Cardiac muscle cell (in vitro differentiated cells and primary cell): ENCODE data around the gene CALD1.

- RAMPAGE, long total RNA = no peak
- RRBS = no CpG with 5 or more reads among the region's 4 CpGs
Observed at GRCh38 chr7:134033699-134034348, 93.3 kb upstream of the LRGUK start.

- RAMPAGE, long total RNA = no peak
- RRBS = no CpG with 5 or more reads among the region's 16 CpGs
Observed at GRCh38 chr7:134547351-134548020, 1.4 kb upstream of the AKR1B15 start.

GRCh38 chr7:134737906-134738311, 41.5 kb upstream of the CALD1 start:
- RAMPAGE, long total RNA = no peak
- RRBS = no CpG with 5 or more reads among the region's 4 CpGs

DNA sequence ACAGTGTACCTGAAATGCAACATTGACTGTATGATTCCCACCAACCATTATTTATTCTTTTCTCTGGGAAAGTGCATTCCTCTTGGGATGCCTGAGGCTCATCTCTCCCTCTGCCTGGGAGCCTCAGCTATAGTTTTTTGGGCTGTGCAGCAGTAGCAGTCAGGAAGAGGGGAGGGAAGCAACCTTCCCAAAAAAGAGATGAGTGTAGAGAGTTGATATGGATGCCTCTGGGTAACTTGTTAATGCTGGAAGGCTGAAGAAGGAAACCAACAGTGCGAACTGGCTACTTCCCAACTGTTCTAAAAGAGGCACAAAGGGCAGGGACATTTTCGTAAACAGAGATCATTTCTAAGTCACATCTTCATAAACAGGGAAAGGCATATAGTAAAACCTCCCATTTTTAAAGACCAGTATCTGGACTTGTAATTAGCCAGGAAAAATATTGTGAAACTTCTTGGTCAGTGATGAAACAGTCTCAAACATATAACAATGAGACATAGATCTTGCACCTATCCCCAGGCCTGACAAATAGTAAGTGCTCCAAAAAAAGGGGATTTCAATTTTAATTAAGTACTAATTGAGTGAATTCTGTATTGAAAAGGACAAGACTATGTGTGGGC, 1.3 kb upstream of the CALD1 start:
- RAMPAGE, long total RNA = no peak
- RRBS = no CpG with 5 or more reads among the region's 2 CpGs

- RAMPAGE, long total RNA = start-site peak on the plus strand at chr7:134779388-134779589, 77 and 64 reads in 2 replicates; start-site peak on the plus strand at chr7:134779648-134779727, 227 and 238 reads in 2 replicates
- RRBS = 2% methylated on average over 3 of the region's 18 CpGs
Observed at GRCh38 chr7:134778994-134779991, at the start of gene CALD1. Gene CALD1 (plus strand): TSS chr7:134779634.

- RAMPAGE, long total RNA = no peak
- RRBS = no CpG with 5 or more reads among the region's 4 CpGs
Observed at GRCh38 chr7:134910847-134911390, 75.4 kb upstream of the AGBL3 start.

- RAMPAGE, long total RNA = no peak
- RRBS = no CpG with 5 or more reads among the region's 28 CpGs
Observed at GRCh38 chr7:134947094-134947933, 39.0 kb upstream of the AGBL3 start.

- RAMPAGE, long total RNA = no peak
- RRBS = no CpG with 5 or more reads among the region's 7 CpGs
Observed at GRCh38 chr7:135165028-135165594, 5.4 kb downstream of the CYREN start.

- RAMPAGE, long total RNA = no peak
- RRBS = no CpG with 5 or more reads among the region's 4 CpGs
Observed at GRCh38 chr7:135169521-135169791, 1.1 kb downstream of the CYREN start.

GRCh38 chr7:135205656-135206477, 5.5 kb downstream of the WDR91 start:
- RAMPAGE, long total RNA = no peak
- RRBS = no CpG with 5 or more reads among the region's 13 CpGs

- RAMPAGE, long total RNA = no peak
- RRBS = no CpG with 5 or more reads among the region's 4 CpGs
Observed at GRCh38 chr7:135207440-135207922, 3.8 kb downstream of the WDR91 start.

- RAMPAGE, long total RNA = no peak
- RRBS = no CpG with 5 or more reads among the region's 5 CpGs
Observed at GRCh38 chr7:135616712-135617518, 45.4 kb upstream of the STMP1 start.

GRCh38 chr7:135622539-135623233, 39.6 kb upstream of the STMP1 start:
- RAMPAGE, long total RNA = no peak
- RRBS = no CpG with 5 or more reads among the region's 10 CpGs

- RAMPAGE, long total RNA = no peak
- RRBS = no CpG with 5 or more reads among the region's 15 CpGs
Observed at GRCh38 chr7:135661606-135662156, 633 bp upstream of the STMP1 start.

DNA sequence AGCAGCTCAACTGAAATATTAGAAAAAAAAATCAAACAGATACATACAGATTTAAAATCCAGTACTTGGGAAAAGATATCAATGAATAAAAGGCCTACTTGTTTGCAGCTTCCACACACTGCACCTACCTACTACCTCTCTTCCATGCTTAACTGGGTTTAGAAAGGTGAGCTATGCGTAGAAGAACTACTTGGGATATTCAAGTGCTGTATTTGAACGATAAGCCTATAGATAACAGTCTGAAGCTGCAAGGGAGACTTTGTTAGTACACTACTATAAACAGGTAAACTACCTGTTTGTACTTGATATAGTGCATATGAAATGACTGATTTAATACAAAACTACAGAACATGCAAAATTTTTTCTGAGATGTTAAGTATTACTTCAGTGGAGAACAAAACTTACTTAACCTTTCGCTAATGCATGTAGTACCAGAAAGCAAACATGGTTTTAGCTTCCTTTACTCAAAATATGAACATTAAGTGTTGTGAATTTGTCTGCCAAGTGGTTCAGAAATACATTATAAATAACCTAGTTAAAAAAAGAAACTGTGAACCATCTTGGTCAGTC, 50.0 kb downstream of the MTPN start:
- RAMPAGE, long total RNA = no peak
- RRBS = no CpG with 5 or more reads among the region's 3 CpGs

- RAMPAGE, long total RNA = no peak
- RRBS = no CpG with 5 or more reads among the region's 2 CpGs
Observed at GRCh38 chr7:135928635-135929610, 48.2 kb downstream of the MTPN start.

DNA sequence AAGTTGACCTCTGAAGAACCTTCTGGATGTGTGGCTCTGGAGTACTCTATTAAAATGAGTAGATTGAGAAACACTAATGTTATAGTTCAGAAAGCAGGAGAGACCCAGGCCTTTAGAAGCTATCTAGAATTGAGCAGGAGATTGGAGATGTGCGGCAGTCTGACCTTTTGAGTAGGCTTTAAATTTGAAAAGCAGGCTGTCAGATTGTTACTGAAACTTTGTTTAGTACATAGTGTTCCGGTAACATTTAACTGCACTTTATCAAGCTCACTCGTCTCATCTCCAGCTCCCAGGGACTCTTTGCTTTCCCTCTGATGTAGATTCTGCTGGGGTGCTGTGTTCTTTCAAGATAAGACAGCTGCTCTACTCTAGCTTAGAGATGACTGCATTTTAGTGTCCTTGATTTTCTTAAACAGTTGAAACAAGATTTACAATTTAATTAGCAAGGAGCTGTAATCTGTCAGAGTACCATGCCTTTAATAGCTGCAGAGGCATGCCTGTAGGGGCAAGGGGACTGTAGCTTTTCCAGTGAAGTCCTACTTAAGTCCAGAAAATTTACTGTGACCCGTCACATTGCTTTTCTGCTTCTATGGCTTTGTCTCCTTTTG, 56.3 kb upstream of the MTPN start:
- RAMPAGE, long total RNA = no peak
- RRBS = no CpG with 5 or more reads among the region's 4 CpGs

- RAMPAGE, long total RNA = no peak
- RRBS = no CpG with 5 or more reads among the region's 16 CpGs
Observed at GRCh38 chr7:137932823-137934013, 68.7 kb downstream of the CREB3L2 start.

DNA sequence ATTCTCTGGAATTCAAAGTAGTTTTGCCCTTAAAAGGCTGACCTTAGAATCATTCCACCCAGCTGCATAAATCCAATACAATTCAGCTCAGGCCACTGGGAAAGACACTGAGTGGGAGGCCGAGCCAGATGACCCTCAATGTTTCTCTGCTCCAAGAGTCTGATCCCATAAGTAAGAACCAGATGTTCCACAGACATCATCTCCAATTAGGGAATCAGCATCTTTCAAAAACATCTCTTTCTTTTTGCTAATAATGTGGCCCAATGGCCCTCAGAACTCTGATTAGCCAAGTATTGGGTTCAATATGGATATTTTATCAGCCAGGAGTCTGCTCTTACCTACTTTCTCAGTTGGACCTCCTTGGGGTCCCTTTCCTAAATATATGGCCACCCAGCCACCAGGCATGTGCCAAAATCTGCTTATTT, 26.0 kb downstream of the CREB3L2 start:
- RAMPAGE, long total RNA = no peak
- RRBS = no CpG with 5 or more reads among the region's 1 CpG

- RAMPAGE, long total RNA = no peak
- RRBS = 2% methylated on average over 3 of the region's 7 CpGs
Observed at GRCh38 chr7:137996262-137996852, 5.5 kb downstream of the CREB3L2 start.